ENCODE measurements around the gene UBC.

GRCh38 chr12:123973524-123974410 is 752 bp downstream of the ZNF664 start:
- PRO-cap = no peak

GRCh38 chr12:124186505-124186836 is 108.4 kb upstream of the RFLNA start:
- PRO-cap = no peak

- PRO-cap = no peak
Observed at GRCh38 chr12:124386525-124387275, 91.8 kb downstream of the RFLNA start.

- PRO-cap = no peak
Observed at GRCh38 chr12:124411084-124412072, 116.5 kb downstream of the RFLNA start.

DNA sequence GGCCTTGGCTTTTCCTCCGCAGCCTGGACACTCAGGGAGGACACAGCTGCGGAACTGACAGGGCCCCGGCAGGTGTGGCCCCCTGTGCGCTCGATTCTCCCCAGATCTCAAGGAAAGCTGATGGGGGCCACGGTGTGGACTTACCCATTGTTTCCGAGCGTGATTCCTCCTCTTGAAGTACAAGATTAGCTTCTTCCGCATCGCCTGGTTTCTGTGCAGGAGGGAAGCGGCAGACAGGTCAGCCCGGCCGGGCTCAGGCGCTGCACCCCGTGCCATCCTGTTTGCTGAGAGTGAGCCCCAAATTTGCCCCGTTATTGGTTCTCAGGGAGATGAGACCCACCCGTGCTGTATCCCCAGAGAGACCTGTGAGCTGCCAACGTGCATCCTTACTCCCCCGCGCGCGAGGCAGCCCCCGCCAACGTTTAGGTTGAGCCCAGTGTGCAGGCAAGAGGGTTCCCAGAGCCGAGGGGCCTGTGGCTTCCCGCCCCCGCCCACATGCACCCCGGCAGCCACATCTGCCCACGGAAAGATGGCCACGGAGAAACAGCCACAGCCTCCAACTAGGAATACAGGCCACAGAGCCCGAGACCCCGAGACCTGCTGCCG is 129.5 kb downstream of the NCOR2 start:
- PRO-cap = no peak

GRCh38 chr12:124497516-124498065 is 69.8 kb downstream of the NCOR2 start:
- PRO-cap = no peak

GRCh38 chr12:124509594-124510254 is 57.7 kb downstream of the NCOR2 start:
- PRO-cap = no peak

DNA sequence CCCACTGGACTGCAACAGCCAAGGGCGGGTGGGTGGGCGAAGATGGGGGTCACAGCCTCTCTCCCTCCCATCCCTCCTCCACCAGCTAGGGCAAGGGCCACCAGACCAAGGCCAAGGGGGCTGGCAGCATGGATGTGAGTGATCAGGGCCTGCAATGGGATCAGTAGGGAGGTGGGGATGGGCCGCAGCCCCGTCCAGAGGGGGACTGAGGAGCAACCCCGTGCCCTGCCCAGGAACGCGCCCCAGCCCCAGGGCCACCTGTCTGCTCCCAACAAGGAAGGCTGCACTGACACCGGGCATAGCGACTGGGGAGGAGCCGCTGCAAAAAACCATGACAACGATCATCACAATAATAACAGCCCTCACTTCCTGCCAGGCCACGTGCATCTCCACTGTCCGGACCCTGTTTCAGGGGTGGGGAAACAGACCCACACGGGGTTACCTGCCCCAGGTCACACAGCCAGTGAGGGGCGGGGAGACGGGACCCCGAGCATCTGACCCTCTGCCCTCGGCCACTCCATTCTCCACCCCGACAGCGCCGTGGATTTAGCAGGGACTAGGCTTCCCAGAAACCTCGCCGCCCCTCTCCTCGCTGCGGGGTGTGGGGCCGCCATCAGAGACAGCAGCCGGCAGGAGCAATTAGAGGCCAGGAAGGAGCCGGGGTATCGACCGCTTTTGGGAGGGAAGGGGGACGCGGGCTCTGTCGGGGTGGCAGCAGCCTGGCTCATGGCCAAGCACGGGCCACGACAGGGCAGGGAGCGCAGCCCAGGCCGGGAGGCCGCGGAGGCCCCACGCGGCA is 24.2 kb downstream of the NCOR2 start:
- PRO-cap = no peak

DNA sequence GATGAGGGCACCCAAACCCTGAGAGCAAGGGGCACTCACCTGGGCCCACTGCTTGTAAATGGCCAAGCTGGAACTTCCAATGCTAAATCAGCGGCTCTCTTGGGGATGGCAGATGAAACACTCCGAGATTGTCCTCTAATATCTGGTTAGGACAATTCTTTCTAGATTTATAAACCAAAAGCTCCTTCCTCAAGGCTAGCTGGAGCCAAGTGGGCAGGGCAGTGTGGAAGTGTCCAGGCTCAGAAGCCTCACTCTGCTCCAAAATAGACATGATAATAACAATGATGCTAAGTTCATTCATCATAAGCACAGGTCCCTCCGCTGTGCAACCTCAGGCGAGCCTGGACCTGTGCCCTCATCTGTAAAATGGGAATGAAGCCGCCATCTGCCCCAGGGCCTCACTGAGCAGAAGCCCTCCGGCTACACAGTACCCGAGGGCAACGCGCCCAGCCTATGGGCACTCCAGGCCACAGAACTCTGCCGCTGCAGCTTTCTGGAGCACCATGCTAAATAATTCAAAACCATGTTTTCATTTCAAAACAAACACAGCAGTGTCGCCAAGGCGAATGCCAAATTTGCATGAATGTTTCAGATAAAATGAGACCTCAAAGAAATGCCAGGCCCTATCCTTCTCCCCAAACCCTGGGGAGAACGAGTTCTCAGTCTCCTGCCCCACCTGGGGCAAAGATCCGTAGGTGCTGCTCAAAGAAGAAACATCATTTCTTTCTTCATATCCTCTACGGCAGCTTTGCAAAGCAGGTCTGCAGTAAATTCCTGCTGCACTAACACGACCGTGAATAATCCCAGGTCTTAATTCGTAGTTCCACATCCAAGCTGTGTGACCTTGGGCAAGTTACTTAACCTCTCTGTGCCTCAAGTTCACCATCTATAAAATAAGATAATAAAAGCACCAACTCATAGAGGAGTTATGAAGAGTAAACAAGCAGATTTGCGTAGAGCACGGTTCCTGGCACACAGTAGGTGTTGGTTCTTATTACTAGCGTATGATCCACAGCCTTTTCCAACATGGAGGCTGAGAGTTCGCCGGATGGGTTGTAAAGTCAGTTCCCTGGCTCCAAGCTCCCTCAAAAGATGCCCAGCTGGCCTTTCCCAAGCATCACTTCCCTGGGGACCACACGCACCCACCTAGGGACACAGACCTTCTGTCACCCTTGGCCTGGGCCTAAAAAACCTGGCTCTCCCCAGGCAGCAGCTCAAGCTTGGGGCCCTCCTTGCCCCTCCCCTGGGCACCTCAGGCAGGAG is 3.9 kb downstream of the NCOR2 start:
- PRO-cap = no peak

DNA sequence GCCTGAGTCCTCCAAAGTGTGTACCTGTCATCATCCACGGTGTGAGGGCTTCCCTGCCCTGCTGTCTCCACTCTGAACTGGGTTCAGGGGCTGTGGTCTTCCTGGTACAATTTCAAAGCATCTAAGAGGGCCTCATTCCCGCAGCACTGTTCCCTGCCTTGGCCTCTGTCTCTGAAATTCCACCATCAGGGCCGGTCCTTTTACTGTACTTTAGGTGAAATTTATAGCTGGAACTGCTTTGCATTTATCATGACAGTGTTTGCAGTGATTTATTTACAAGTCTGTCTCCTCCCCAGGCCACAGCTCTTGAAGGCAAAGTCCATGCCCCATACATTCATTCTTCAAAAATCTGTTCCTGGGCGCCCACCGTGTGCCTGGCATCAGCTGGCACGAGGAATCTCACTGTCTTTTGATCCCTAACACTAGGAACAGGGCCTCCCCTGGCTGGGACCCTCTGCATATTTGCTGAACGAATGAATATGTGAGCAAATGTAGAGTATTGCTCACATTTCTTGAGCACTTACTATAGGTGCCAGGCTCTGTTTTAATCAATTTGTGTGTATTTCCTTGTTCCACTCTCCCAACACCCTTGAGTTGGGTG is 37.0 kb upstream of the NCOR2 start:
- PRO-cap = no peak

GRCh38 chr12:124735642-124736357 is 127.9 kb downstream of the SCARB1 start:
- PRO-cap = no peak

DNA sequence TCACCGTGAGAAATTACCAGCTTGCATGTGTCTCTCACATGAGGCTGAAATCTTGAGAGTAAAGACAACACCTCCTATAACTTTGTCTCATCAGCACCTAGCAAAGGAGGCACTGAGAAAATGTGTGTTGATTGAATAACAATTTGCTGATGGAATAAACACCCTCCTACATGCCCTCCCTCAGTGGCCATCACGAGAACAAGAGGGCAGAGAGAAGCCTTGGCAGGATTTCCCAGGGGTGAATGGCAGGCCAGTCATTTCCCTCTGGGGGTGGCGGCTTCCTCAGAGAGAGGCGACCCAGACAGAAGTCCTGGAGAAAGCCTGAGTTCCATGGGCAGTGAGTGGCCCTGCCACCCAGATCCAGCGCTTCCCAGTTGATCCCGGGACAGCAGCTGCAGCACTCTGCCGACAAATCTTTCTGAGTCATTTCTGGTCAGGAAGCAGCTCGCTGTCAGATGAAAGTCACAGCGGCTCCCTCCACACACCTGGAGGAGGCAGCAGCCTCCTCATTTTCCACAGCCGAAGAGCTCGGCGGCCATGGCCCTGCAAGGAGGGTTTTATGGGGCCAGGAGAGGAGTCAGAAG is 123.0 kb downstream of the SCARB1 start:
- PRO-cap = no peak

DNA sequence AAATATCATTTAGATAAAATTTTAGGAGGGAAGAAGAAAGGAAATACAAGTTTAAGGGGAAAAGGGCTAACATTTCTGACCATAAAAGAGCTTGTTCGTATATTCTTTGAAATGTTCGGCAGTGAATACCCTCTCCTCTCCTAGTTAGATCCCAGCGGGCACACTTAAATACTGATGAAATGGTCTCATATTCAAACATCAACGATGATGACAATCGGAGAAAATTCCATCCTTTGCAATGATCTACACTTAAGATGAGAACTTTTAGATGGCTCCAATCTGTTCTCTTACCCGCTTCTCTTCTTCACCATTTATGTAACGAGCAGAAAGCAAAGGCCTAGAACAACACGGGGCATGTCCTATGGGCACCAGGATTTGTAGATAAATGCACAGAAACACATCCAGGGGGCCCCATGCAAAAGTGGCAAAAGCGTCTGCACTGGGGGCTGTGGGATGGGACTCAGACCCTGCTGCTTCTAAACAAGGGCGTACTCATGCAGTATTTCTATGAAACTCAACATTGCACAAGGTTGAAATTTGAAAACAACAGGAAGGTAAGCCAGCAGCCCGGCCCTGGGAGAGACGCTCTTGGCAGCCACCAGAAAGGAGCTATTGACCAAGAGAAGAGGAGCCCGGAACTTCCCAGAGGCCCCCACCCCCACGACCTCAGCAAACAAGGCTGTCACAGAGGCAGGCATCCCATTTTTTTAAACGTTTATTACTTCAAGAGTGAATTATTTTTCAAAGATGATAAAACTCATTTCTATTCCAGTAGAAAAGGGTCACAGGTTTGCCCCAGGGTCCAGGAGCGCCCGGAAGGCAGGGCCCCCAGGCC is 86.5 kb downstream of the SCARB1 start:
- PRO-cap = no peak

DNA sequence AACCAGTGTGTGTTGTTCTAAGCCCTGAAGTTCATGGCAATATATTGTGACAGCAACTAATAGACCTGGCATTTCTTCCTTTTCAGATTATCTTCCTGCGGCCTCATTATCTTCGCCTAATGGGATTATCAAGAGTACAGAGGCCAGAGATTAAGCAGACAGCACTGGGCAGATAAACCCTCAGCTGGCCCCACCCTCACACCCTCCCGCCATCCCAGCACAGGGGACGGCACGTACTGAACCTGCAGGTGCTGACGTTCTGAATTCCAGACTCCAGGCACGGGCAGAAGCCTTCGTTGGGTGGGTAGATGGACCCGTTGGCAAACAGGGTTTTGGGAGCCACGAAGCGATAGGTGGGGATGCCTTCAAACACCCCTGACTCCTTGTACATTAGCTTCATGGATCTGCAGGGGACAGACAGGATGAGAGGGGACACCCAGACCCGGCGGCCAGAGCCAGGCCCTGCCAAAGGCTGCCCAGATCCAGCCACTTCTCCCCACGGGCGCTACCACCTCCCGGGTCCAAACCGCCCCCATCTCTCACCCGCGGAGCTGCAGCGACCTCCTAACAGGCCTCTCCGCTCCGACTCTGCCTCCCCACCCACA is 56.0 kb downstream of the SCARB1 start:
- PRO-cap = no peak

- PRO-cap = no peak
Observed at GRCh38 chr12:124862043-124862664, 1.5 kb downstream of the SCARB1 start.

DNA sequence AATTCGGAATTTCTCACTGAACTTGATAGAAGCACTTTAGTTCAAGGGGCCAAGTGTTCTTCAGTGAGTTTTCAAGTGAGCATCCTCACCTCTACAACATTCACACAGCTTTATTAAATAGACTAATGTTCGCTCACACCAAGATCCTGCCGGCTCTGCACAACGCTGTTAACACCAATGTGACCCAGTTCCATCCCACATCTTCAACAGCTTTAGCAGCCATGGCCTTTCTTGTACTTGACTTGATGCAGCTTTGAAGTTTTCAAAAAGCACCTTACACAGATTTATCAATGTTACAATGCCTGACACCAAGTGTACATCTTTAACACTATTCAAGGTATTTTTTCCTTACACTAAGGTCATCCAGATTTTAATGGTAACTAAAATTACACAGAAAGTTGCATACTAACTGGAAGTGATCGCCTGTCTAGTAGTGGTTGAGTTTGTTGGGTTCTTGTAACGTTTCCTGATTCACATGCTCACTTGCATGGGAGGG is 4.4 kb downstream of the UBC start:
- PRO-cap = no peak

DNA sequence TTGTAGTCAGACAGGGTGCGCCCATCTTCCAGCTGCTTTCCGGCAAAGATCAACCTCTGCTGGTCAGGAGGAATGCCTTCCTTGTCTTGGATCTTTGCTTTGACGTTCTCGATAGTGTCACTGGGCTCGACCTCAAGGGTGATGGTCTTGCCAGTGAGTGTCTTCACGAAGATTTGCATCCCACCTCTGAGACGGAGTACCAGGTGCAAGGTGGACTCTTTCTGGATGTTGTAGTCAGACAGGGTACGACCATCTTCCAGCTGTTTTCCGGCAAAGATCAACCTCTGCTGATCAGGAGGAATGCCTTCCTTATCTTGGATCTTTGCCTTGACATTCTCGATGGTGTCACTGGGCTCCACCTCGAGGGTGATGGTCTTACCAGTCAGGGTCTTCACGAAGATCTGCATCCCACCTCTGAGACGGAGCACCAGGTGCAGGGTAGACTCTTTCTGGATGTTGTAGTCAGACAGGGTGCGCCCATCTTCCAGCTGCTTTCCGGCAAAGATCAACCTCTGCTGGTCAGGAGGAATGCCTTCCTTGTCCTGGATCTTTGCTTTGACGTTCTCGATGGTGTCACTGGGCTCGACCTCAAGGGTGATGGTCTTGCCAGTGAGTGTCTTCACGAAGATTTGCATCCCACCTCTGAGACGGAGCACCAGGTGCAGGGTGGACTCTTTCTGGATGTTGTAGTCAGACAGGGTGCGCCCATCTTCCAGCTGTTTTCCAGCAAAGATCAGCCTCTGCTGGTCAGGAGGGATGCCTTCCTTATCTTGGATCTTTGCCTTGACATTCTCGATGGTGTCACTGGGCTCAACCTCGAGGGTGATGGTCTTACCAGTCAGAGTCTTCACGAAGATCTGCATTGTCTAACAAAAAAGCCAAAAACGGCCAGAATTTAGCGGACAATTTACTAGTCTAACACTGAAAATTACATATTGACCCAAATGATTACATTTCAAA is 1.3 kb downstream of the UBC start:
- PRO-cap = no peak

DNA sequence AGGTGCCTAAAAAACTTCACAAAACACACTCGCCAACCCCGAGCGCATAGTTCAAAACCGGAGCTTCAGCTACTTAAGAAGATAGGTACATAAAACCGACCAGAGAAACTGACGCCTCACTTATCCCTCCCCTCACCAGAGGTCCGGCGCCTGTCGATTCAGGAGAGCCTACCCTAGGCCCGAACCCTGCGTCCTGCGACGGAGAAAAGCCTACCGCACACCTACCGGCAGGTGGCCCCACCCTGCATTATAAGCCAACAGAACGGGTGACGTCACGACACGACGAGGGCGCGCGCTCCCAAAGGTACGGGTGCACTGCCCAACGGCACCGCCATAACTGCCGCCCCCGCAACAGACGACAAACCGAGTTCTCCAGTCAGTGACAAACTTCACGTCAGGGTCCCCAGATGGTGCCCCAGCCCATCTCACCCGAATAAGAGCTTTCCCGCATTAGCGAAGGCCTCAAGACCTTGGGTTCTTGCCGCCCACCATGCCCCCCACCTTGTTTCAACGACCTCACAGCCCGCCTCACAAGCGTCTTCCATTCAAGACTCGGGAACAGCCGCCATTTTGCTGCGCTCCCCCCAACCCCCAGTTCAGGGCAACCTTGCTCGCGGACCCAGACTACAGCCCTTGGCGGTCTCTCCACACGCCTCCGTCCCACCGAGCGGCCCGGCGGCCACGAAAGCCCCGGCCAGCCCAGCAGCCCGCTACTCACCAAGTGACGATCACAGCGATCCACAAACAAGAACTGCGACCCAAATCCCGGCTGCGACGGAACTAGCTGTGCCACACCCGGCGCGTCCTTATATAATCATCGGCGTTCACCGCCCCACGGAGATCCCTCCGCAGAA is at the start of gene UBC:
TSS of gene UBC (minus strand) at position 782 of the 854 bp plus-strand sequence.
- PRO-cap = bidirectional peak, plus-strand start at position 280 of the sequence, minus-strand start at position 223 of the sequence; bidirectional peak, plus-strand start outside the sequence, minus-strand start at position 782 of the sequence

GRCh38 chr12:124915180-124915572 is 726 bp upstream of the UBC start:
- PRO-cap = unidirectional peak, plus-strand start at chr12:124915260

- PRO-cap = no peak
Observed at GRCh38 chr12:124915573-124916194, 1.2 kb upstream of the UBC start.

Measured in colic lymph node (tissue), 1 donor.